Vein endothelial cell (primary cell): ENCODE data around the genes TIMP2 and CANT1.

DNA sequence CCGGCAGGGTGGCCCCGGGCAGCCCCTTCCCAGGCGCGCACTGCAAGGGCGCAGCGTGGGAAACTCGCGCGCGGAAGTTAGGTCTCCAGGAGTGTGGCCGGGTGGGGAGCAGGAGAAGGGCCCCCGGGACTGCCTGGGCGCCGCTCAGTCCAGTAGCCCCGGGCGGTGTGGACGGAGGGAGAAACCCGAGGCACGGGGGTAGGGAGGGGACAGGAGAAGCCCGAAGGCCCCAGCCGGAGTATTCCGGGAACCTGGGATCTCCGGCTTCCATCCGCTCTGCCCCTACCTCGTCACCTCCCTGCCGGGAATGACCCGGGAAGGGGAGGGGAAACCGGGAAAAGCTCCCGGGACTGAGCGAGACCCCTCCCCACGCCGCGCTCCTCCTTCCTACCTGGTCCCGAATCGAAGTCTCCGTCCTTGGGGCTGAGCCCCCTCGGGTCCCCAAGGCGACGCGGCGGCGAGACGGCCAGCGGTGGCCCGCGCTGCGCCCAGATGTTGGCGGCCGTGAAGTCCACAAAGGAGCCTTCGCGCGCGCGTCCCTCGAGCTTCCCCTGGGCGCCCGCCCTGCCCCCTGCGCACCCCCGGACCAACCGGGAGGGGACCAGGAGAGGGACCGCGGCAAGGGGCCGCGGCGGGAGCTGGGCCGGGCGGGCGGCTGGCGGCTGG, 385 bp downstream of the SOCS3 start:
- CAGE, long polyA plus RNA, result no peak

DNA sequence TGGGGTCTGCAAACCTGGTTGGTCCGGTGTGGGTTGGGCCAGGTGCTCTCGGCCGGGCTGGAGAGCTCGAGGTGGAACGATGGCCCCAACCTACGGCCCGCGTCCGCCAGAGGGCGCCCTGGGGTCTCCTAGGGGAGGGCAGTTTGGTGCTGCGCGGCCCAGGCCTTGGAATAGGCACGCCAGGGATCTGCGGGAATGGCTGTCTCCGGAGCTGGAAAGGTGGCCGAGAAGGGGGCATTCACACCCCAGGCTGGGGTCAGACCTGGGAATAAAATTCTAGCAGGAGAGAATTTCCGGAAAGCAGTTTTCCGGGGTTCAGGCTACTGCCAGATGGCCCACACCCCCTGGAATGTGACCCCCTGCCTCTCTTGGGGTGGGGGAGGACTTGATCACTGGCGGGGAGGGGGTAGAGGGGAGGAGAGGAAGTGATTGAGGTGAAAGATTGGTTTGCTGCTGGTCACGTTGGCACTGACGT, 1.0 kb upstream of the SOCS3 start:
- CAGE, long polyA plus RNA, result no peak

DNA sequence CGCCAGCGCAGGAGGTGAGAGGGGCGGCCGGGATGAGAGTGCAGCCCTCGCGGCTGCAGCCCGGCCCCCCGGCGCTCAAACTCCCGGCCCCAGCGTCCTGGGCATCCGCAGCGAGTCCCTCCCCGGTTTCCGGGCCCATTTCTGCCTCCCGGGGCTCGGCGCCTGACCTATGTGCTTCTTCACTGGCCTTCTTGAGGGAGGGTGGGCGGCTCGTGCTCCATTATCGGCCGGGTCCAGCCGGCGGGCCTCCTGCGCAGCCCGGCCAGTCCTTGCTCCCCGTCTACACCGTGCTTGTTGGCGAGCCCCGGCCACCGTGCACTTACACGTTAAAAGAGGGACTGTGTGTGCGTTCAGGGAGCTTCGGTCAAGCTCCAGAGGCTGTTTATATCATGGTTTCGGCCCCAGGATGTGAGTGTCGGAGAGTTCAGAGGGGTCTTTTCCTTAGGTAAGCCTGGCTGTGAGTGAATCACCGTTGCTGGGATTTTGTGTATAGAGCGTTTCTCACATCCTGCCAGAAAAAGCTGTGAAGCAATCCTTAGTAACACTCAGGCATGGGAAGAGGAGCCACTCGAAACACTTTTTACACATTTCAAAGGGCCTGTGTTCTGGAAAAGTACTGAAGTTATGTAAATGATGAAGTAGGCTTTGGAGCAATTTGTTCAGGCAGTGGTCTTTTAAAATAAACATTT, 490 bp downstream of the PGS1 start:
- CAGE, long polyA plus RNA, result no peak

DNA sequence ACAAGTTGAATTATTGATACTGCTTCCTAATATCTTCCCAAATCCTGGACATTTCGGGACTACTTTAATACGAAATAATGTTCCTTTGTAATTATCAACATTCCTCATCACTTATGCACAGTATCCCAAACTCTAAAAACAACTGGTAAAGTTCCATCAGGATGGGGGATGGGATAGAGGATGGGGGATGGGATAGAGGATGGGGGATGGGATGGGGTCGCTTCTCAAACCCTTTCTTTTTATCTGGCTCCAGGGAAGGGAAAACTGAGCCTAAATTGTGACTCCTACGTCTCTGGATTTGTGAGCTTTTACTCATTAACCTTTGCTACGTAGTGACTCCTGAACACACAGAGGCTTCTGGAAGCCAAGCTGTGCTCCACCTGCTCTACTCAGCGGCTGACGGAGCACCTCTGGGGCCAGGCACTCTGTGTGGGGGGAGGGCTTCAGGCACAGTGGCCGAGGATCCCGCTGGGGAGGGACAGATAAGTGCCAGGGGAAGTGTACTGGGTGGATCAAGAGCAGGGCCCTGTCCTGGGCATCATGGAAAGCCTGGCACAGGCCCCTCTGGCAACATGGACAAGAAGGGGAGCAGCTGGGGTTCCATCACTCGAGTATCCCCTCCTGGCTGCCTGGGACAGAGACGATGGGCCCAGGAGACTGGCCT, 56.2 kb downstream of the PGS1 start:
- CAGE, long polyA plus RNA, result no peak

- CAGE, long polyA plus RNA, result no peak
These were observed 63.5 kb downstream of the PGS1 start for GRCh38 chr17:78441844-78442490.

DNA sequence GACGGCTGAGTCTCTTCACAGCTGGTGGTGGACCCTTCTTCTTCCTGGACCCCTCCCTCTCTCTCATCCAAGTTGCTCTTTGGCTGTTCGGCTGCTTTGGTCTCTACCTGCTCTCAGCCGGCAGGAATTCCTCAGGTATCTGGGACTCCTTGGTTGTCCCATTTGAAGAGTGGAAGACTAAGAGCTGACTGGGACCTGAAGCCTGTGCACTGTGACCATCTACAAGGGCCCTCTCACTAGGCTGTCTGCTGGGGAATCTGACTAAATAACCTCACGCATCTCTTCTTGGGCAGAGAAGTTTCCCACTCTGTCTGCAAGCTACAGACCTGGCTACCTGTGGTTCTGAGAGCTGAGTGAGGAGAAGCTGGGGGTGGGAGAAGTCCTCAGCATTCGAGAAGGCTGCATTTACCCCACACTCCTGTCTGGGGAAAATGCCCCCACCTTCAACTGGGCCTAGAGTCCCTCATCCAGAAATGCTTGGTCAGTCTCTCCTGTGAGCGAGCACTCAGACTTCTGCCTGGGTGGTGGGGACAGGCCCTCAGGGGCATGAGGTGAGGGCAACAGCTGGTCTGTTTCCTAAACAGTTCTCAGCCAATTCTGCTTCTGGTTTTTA, 98.8 kb downstream of the CYTH1 start:
- CAGE, long polyA plus RNA, result no peak

GRCh38 chr17:78697969-78698506, 84.0 kb downstream of the CYTH1 start:
- CAGE, long polyA plus RNA, result no peak

GRCh38 chr17:78804493-78805249, 22.6 kb upstream of the CYTH1 start:
- CAGE, long polyA plus RNA, result no peak

DNA sequence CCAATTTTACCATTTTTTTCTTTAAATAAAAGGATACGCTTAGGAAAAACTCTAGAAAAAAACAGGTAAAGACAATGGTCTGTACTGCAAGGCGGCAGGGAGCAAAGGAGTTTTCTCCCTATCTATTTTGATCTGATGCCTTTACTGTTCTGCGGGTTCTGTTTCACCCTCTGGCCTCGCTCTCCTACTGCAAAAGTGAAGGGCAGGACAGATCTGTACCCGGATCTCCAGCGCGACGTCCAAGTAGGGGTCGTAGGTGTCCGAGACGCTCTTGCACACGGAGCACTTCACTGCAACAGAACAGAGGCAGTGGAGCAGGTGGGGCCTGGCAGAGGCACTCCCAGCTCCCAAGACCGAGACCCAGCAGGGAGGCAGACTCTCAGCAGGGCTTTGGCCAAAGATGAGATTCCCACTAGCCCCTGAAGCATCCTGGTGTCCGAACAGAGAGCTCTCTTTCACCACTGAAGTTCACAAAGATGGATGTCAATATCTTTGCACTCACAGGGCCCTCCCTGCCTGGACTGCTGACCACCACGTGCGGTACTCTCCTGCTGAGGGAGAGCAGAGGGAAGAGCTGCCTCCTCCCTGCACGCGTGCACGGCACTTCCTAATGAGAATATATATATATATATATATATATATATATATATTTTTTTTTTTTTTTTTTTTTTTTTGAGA, 19.7 kb downstream of the USP36 start:
- CAGE, long polyA plus RNA, result no peak

GRCh38 chr17:78875509-78876576, 27.2 kb downstream of the CEP295NL start:
- CAGE, long polyA plus RNA, result no peak

- CAGE, long polyA plus RNA, result no peak
These were observed 11.6 kb downstream of the CEP295NL start for GRCh38 chr17:78891415-78891709.

GRCh38 chr17:78910683-78911234, 7.8 kb upstream of the CEP295NL start:
- CAGE, long polyA plus RNA, result no peak

- CAGE, long polyA plus RNA, result no peak
These were observed at the start of gene TIMP2 for GRCh38 chr17:78924490-78925592. Gene TIMP2, minus strand, starts transcription at chr17:78925387.

- CAGE, long polyA plus RNA, result no peak
These were observed 1.8 kb downstream of the LGALS3BP start for GRCh38 chr17:78977797-78978411.

- CAGE, long polyA plus RNA, result no peak
These were observed 12.0 kb downstream of the CANT1 start for GRCh38 chr17:78997387-78998136.

GRCh38 chr17:79009237-79010159, at the start of gene CANT1:
Gene CANT1, minus strand, starts transcription at chr17:79009764.
- CAGE, long polyA plus RNA, result no peak

GRCh38 chr17:79022023-79023134, 1.6 kb upstream of the C1QTNF1 start:
- CAGE, long polyA plus RNA, result no peak

- CAGE, long polyA plus RNA, result no peak
These were observed 12.8 kb upstream of the CBX8 start for GRCh38 chr17:79809396-79810285.

GRCh38 chr17:79833238-79833702, 6.0 kb downstream of the CBX4 start:
- CAGE, long polyA plus RNA, result no peak

DNA sequence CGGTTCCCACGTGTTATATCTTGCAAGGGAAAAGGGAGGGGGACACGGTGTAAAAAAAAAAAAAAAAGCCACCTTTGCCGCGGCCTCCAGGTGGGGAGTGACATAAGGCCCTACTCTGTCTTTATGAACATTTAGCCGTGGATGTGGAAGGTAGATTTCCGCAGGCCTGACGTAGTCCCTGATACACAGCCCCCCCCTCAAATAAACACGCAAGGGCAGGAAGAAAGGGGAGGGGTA, 1.4 kb downstream of the CBX4 start:
- CAGE, long polyA plus RNA, result no peak